ENCODE results near the genes ZNF337, HM13 and ID1.

DNA sequence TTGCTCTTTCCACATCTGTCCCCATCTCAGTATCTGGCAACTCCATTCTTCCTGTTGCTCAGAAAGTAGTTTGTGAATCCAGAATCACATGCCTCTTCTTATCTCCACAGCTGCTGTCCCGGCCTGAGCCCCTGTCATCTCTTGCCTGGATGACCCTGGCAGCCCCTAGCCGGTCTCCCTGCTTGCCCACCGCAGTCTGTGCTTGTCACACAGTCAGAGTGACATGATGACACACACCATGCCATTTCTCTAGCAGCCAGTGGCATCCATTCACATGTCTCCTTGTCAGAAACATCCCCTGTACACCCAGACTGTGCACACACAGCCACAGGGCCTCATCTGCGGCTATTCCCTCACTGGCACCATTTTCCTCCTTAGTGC is 9.7 kb downstream of the ABHD12 start:
- PRO-cap, 3 experiments, result no peak in any of the 3 experiments
- RAMPAGE, long total RNA, result no peak
- RRBS, 2 experiments, result 55 to 82% methylated on average over 2 of the region's 4 CpGs

- PRO-cap, 3 experiments, result no peak in any of the 3 experiments
- RAMPAGE, long total RNA, result no peak
- RRBS, 2 experiments, result no CpG with 5 or more reads among the region's 9 CpGs
These were observed 54.8 kb downstream of the GINS1 start for GRCh38 chr20:25462189-25462713.

DNA sequence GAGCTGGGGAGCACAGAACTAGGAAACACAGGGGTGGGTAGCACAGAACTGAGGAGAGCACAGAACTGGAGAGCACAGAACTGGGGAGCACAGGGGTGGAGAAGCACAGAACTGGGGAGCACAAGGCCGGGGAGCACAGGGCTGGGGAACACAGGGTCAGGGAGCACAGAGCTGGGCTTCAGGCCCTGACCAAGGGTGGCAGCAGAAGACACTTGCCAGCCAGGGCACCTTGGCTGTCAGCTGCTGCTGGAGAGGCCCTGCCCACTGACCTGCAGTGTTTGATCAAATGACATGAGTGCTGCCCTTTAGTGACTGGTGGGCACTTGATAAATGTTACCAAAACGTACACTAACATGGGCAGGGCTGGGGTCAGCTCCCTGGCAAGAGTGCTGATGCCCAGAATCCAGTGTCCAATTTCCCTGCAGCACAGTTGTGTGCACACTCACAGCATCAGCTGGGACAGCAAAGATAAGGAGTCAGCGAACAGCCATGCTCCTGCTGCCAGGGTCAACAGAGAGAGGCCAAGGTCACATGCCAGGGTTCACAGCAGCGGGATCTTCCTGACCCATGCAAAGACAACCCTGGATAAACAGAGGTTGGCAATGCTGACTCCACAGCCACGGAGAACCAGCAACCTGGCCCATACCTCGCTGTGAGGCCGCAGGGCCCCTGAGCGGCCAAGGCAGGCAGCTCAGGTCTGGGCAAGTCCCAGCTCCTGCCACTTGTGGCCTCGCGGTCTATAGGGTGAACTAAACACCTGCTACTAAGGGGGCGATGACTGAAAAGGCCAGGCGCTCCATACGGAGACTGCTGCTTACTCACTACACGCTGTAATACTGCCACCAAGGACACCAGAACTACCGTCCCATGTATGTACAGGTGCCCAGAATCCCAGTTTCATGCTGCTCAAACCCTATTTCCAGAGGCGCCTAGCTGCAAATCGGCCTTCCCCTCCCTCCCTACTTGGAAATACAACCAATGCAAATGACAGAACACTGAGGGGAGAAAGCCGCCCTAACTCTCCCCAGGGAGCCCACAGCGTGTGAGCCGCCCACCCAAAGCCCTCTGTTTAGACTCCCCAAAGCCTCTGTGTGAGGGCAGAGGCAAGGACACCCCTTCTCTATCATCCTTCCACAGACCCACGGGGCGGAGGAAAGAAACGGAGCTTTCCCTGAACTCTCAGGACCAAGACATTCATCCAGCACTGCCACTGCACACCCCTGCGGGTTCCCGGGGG is 46.2 kb downstream of the NINL start:
- PRO-cap, 3 experiments, result no peak in any of the 3 experiments
- RAMPAGE, long total RNA, result no peak
- RRBS, 2 experiments, result no CpG with 5 or more reads among the region's 25 CpGs

DNA sequence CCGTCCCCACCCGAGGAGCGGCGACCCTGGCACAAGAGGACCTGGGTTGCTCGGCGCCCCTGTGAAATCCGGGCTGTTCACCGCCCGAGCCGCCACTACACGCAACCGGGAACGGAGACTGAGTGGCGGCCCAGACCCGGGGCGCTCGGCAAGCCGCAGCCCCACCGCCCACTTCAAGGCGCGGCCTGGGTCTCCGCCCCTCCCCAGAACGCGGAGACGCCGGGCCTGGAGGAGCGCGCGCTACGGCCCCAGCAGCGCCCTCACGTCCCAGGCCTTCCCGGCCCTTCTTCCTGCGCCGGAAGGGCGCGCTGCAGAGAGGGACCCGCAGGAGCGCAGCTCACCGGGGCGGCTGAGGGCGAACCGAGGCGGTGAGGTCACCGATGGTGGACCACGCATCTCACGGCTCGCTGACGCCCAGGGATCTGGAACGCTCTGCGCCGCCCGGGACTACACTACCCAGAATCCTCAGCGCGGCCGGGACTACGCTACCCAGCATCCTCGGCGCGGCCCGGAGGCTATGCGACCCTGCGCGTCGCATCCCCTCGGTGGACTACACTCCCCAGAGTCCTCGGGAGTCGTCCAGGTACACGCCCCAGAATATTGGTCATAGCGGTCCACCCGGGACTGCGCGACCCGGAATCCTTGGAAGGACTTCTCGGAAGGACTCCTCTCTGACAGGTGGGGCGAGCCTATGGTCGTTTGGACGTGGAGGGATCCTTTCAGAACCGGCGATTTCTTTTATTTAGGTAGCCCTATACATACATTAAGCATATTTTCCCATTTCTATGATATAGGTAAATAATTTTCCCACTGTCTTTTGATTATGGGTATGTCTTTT is at the start of gene ZNF337:
TSS of gene ZNF337 (minus strand) at position 436 of the 838 bp plus-strand sequence.
- PRO-cap, 3 experiments, result peak in 3 of 3 experiments; most common plus-strand start position 206 of the sequence (in 3); most common minus-strand start position 120 of the sequence (in 3)
- RAMPAGE, long total RNA, result start-site peak on the minus strand centred at position 401 of the sequence, 18 bp wide, 36 and 31 reads in 2 replicates
- RRBS, 2 experiments, result 1 to 2% methylated on average over 54 of the region's 80 CpGs

GRCh38 chr20:25750679-25751330 is 54.2 kb upstream of the ZNF337 start:
- PRO-cap, 3 experiments, result peak in 1 of 3 experiments; most common plus-strand start chr20:25751189 (in 1); most common minus-strand start chr20:25751083 (in 1)
- RAMPAGE, long total RNA, result no peak
- RRBS, 2 experiments, result no CpG with 5 or more reads among the region's 26 CpGs

GRCh38 chr20:26208342-26209679 is 512.2 kb upstream of the ZNF337 start:
- PRO-cap, 3 experiments, result no peak in any of the 3 experiments
- RAMPAGE, long total RNA, result no peak
- RRBS, 2 experiments, result 9% methylated on average over 100 of the region's 157 CpGs

GRCh38 chr20:30316120-30316648 is 941.3 kb upstream of the DEFB115 start:
- PRO-cap, 3 experiments, result no peak in any of the 3 experiments
- RAMPAGE, long total RNA, result no peak
- RRBS, 2 experiments, result no CpG with 5 or more reads among the region's 29 CpGs

- PRO-cap, 3 experiments, result no peak in any of the 3 experiments
- RAMPAGE, long total RNA, result no peak
- RRBS, 2 experiments, result no CpG with 5 or more reads among the region's 3 CpGs
These were observed 744.9 kb upstream of the DEFB115 start for GRCh38 chr20:30512675-30512930.

DNA sequence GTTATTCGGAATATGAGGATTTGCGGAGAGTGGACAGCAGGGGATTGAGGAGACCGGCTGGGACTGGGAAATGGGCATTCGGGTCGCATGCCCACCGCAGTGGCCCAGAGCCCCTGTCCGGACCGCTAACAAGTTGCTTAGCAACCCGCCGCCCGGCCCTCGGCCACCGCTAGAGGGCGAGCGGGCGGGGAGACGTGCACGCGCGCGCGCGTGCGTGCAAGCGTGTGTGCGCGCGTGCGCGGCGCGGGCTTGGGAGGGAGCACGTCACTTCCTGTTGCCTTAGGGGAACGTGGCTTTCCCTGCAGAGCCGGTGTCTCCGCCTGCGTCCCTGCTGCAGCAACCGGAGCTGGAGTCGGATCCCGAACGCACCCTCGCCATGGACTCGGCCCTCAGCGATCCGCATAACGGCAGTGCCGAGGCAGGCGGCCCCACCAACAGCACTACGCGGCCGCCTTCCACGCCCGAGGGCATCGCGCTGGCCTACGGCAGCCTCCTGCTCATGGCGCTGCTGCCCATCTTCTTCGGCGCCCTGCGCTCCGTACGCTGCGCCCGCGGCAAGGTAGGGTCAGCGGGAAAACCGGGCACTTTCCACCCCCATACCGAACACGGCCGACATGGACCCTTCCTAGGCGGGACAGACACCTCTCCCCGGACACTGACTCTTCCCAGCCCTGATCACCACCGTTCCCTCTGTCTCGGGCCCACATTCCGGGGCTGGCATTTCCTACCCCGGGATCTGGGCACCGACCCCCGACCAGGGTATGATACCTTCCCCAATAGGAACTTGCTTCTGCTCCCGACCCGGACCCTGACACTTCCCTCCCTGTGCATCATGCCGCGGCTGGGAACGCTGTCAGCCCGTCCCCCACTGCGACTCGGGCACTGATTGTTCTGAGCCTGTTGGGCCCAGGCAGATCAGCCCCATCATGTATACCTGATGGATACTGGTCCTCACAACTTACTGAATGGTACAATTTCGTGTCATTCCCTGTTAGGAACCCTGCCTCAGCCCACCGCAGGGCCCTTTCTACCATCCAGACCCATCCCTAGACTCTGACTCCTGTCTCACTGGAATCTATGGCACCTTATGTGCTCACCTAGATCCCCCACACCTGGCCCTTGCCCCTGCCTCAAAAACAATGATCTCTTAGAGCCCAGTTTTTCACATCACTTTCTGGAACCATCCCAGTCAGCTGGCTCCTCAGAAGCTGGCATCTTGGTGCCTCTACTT is at the start of gene HM13:
TSS of gene HM13 (plus strand) at position 267 of the 1,231 bp plus-strand sequence.
- PRO-cap, 3 experiments, result peak in 3 of 3 experiments; most common plus-strand start position 339 of the sequence (in 2); most common minus-strand start position 168 of the sequence (in 1)
- RAMPAGE, long total RNA, result no peak
- RRBS, 2 experiments, result 3% methylated on average over 19 to 22 of the region's 88 CpGs

DNA sequence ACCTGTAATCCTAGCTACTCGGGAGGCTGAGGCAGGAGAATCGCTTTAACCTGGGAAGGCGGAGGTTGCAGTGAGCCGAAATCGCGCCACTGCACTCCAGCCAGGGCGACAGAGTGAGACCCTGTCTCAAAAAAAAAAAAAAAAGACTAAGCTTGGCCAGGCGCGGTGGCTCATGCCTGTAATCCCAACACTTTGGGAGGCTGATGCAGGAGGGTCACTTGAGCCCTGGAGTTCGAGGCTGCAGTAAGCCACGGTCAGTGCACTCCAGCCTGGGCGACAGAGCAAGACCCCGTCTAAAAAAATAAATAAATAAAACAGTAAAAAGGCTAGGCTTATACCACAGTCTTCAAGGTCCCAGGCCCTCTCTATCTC is 566 bp upstream of the MCTS2 start:
- PRO-cap, 3 experiments, result no peak in any of the 3 experiments
- RAMPAGE, long total RNA, result no peak
- RRBS, 2 experiments, result no CpG with 5 or more reads among the region's 13 CpGs

- PRO-cap, 3 experiments, result no peak in any of the 3 experiments
- RAMPAGE, long total RNA, result no peak
- RRBS, 2 experiments, result no CpG with 5 or more reads among the region's 10 CpGs
These were observed 13.8 kb downstream of the MCTS2 start for GRCh38 chr20:31560529-31561770.

DNA sequence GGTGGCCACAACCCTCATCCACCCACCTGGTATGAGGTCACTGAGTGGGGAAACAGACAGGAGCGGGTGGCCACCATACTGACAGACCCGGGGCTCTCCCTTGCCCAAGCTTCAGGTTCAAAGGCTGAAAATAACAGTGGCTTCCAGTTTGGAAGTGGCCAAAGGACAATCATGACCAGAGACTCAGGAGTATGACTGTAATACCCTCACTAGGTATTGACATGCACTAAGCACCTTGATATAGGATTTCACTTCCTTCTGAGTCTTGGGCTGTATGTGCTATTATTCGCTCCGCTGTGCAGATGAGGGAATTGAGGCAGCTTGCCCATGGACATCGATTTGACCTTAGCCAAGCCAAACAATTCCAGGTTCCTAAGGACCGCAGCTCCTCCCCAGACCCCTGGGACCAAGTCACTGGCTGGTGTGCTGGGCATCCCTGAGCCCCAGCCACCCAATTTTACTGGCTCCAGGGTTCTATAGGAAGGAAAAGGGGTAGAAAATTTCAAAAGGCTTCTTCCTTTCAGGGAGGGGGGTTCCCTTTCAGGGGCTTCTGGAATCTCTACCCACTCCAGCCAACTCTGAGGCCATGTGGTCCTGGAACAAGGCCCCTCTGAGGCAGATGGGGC is 23.1 kb downstream of the MCTS2 start:
- PRO-cap, 3 experiments, result no peak in any of the 3 experiments
- RAMPAGE, long total RNA, result no peak
- RRBS, 2 experiments, result 65 to 67% methylated on average over 2 of the region's 6 CpGs

GRCh38 chr20:31595624-31596617 is 9.2 kb upstream of the ID1 start:
- PRO-cap, 3 experiments, result peak in 2 of 3 experiments; most common plus-strand start chr20:31596336 (in 2); most common minus-strand start chr20:31596227 (in 2)
- RAMPAGE, long total RNA, result no peak
- RRBS, 2 experiments, result no CpG with 5 or more reads among the region's 16 CpGs

DNA sequence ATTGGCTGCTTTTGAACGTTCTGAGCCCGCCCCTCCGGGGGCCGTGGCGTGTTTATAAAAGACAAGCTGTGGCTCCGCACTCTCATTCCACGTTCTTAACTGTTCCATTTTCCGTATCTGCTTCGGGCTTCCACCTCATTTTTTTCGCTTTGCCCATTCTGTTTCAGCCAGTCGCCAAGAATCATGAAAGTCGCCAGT is at the start of gene ID1:
TSS of gene ID1 (plus strand) at position 85 of the 198 bp plus-strand sequence.
- PRO-cap, 3 experiments, result peak in 3 of 3 experiments; most common plus-strand start position 85 of the sequence (in 3)
- RAMPAGE, long total RNA, result no peak
- RRBS, 2 experiments, result under 1 to 1% methylated on average over 3 of the region's 12 CpGs

DNA sequence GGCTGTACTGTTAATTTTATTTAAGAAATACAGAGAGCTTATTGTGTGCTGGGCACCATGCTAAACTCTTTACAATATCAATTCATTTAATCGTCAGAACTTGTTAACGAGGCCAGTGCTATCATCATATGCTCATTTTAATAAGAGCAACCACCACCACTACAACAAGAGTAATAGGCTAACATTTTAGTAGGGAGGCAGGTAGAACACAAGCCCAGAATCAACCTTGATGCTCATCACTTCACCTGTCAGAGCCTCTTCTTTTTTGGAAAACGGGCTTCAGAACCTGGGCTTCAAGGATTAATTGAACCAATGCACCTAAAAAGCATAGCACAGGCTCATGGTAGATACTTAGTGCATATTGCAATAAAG is 3.9 kb downstream of the ID1 start:
- PRO-cap, 3 experiments, result no peak in any of the 3 experiments
- RAMPAGE, long total RNA, result no peak
- RRBS, 2 experiments, result no CpG with 5 or more reads among the region's 3 CpGs

DNA sequence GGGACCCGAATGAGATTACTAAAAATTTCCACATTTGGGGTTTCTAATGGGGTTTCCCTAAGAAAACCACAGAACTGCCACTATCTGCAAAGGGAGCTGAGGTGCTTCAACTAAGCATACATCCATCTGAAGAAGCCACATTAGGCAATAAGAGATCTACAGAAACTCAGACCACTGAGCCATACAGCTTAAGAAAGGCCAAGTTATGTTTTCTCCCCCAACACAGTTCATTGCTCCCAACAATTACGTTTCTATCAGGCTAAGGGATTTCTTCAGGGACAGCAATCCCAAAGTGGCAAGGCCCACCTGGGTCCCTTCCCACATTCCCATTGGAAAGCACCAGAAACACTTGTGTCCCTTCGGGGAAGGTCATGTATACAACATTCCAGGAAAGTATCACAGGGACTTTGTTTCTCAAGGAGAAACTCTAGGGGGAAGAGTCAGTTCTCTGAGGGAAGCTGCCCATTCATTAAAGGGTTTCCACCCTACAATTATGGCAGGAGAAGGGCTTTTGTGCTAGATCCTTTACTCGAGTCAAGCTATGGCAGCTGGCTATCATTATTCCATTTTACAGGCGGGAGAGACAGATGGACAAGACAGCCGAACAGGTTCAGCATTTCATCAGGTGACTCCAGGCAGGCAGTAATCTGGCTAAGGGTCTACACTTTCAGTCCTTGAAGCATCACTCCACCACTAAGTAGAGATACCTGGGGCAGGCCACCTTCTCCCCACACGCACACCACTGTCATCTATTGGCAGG is 4.9 kb downstream of the BCL2L1 start:
- PRO-cap, 3 experiments, result no peak in any of the 3 experiments
- RAMPAGE, long total RNA, result no peak
- RRBS, 2 experiments, result no CpG with 5 or more reads among the region's 7 CpGs

- PRO-cap, 3 experiments, result peak in 2 of 3 experiments; most common plus-strand start chr20:31810514 (in 1); most common minus-strand start chr20:31810392 (in 1)
- RAMPAGE, long total RNA, result no peak
- RRBS, 2 experiments, result no CpG with 5 or more reads among the region's 8 CpGs
These were observed 9.0 kb upstream of the MYLK2 start for GRCh38 chr20:31810028-31810753.

DNA sequence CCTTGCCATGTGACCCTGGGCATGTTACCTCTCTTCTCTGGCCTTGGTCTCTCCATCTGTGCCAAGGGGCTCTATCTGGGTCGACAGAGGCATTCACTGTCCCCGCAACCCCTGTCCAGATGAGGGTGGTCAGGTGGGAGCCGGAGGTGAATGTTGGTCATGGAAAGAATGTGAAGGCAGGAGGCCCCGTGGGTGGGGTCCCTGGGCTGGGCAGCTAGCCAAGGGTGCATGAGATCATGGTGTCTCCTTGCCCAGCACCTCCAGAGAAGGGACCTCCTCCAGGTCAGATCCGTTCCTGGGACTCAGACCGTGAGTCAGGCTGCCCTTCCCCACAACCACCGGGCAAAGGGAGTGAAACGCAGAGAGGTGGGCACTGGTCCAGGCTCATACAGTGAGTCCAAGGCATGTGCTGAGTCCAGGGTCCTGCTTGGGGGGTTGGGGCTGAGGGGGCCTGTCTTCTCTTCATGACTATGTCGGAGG is 3.5 kb downstream of the FOXS1 start:
- PRO-cap, 3 experiments, result no peak in any of the 3 experiments
- RAMPAGE, long total RNA, result no peak
- RRBS, 2 experiments, result no CpG with 5 or more reads among the region's 9 CpGs

DNA sequence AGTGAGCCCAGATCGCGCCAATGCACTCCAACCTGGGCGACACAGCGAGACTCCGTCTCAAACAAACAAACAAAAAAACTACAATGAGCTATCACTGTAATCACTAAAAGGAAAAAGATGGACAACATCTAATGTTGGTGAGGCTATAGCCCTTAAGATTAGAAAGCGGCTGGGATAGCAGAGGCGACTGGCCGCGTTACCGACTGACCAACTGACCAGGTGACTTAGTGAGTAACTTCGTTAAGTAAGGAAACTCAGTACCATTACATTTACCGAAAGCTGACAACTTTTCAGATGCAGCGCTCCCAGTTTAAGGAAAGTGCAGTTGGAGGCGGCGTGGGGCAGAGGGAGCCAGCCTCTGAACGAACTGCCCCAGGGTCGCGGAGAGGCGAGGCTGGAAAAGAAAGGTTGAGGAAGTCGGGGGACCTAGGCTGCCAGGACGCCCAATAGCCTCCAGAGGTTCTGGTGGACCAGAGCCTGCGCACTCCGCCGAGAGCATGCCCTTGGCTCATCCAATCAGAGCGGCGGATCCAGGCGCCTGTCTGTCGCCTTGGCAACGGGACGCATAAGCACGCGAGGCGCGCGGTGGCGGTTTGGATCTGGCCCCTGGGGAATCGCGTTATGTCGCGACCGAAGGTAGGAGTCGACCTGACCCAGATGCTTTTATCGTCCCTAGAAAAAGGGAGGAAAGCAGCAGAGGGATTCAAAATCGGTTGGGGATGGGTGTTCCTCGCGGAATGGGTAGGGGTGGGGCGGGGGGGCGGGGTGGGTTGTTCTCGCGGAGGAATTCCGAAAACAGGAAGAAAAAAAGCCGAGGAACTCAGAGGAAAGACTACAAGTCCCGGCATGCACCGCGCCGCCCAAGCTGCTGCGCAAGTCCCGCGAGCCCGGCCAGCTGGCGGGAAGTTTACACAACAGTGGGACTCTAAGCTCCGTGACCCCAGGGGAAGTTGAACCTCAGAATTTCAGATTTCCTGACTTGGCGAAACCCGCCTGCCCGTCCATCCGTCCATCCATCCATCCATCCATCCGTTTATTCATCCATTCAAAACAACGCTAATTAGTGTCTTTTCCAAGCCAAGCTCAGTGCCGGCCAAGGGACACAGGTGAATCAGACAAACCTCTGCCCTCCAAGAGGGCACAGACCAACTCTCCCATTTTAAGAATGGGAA is 9.2 kb downstream of the TTLL9 start:
- PRO-cap, 3 experiments, result no peak in any of the 3 experiments
- RAMPAGE, long total RNA, result no peak
- RRBS, 2 experiments, result 2 to 3% methylated on average over 8 of the region's 69 CpGs

- PRO-cap, 3 experiments, result no peak in any of the 3 experiments
- RAMPAGE, long total RNA, result no peak
- RRBS, 2 experiments, result no CpG with 5 or more reads among the region's 7 CpGs
These were observed 30.6 kb downstream of the TTLL9 start for GRCh38 chr20:31900967-31901485.

Measured in skeletal muscle tissue (tissue), 7 donors.